ENCODE measurements around a stretch of chr10.

DNA sequence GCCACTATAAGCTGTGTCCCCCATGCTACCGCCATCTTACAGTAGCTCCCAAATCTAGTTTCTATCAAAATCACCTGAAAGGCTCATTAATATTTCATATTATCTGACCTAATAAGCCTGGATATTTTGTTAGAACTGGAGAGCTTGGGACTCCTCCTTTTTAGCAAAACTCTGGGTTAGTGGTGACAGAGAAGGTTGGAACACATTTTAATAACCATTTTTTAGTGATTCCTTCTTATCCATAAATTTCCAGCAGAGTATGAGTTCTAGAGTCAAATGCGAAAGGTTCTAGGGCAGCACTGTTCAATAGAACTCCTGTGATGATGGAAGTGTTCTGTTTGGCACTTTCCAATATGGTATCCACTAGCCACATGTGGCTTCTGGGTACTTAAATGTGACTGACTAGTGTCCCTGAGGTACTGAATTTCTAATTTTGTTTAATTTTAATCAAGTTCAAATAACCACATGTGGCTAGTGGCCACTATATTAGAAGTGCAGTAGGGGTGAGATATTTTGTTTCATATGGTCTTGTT lies 32.3 kb downstream of the STAMBPL1 start:
- PRO-cap, result unidirectional peak, plus-strand start at position 281 of the sequence

DNA sequence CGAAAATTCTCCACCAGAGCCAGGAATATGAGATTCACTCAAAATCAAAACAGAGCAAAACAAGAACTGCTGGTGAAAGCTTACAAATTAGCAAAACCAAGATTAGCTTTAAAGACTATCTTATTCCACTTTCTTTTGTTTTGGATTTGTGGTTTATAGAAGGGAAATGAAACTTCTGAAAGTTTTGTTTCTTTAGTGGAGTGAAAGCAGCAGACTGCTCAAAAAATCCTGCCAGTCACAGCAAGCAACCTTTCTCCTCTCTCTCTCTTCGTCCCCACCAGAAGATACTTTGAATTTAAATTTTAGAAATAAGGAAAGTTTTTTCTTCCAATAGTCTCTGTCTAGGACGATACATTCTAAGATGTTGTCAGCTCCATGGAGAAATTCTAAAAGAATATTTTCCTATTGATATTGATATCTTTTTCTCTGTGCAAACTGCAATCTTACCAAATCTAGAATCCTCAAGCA lies 7.7 kb downstream of the ACTA2 start:
- PRO-cap, result no peak

- PRO-cap, result no peak
Observed at GRCh38 chr10:88949804-88950445, 2.6 kb downstream of the ACTA2 start.

GRCh38 chr10:89122479-89123081 lies 84.5 kb downstream of the CH25H start:
- PRO-cap, result no peak

DNA sequence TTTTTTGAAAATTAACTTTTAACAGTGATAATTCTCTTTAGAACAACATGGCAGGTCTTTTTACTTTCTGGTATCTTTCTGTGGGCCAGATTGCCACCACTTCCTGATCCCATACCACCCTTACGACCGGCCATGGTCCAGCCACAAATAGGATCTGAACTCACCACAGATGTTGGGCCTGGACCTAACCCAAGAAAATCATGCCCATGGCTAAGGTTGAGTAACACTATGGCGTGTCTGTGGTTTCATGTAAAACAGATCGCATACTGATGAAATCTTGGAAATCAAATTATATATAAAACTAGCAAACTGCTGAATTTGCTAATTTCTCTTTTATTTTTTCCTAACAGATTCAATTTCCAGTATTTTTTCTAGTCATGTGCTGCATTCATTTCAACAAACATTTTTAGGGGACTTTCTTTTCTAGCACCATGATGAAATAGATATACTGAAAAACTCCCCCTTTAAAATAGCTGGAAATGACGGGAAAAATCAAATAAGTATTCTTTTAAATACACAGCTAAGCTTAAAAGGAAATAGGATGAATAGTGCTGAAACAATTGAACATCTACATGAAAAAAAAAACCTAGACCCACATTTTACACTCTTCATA lies 77.1 kb downstream of the CH25H start:
- PRO-cap, result no peak

- PRO-cap, result unidirectional peak, plus-strand start at chr10:89207816; bidirectional peak, plus-strand start at chr10:89207978, minus-strand start at chr10:89207926; bidirectional peak, plus-strand start at chr10:89208090, minus-strand start at chr10:89208040
Observed at GRCh38 chr10:89207680-89208853, 950 bp upstream of the CH25H start.

DNA sequence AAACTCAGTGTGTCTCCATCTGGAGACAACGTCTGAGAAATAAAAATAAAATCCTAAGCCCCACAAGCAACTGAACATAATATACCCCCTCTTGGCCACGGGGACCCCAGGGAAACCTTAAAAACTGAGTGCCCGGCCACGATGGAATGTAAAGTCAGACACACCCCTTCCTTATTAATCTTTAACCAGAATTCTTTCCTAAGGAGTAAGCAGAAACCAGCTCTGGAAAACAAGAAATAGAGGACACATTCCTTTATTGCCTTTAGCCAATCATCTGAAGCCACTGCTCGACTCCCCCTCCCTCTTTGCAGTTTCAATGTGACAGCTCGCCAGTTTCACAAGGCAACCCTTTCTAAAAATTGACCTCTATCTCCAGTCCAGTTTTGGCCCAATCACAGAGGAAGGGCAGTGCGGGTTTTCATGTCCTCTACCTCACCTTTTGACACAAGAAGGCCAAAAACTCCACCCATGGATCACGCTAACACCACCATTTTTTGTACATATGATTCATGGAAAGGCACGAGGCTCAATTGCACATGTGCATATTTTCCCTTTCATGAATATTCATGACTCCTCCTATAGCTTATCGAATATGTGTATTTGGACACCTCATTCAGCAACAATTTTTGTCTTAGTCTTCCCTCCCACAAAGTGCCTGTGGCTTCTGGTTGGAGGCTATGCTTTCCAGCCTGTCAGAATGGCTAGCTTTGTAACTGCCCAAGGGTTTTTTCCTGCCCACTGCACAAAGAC lies 24.3 kb downstream of the IFIT3 start:
- PRO-cap, result no peak

- PRO-cap, result no peak
Observed at GRCh38 chr10:89516084-89516802, 19.2 kb downstream of the SLC16A12 start.

GRCh38 chr10:89645420-89646322 lies 629 bp upstream of the PANK1 start:
- PRO-cap, result no peak

DNA sequence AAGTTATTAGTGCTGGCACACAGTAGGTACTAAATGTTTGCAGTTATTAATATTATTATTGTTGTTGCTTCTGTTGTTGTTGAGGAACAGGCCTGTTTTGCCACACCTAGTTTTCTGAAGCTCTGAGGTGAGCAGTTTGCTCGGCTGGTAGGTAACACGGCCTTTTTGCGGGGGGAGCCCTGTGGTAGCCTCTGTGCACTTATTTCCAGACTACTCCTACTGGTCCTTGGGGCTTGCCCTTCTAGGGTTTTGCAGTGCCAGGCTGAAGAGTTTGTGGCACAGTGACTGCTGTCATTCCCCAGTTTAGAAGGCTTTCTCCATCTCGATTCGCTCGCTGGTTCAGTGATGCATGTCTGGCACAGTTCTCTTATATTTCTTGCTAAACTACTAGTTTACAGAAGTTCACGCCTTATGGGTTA lies 656 bp downstream of the KIF20B start:
- PRO-cap, result no peak

DNA sequence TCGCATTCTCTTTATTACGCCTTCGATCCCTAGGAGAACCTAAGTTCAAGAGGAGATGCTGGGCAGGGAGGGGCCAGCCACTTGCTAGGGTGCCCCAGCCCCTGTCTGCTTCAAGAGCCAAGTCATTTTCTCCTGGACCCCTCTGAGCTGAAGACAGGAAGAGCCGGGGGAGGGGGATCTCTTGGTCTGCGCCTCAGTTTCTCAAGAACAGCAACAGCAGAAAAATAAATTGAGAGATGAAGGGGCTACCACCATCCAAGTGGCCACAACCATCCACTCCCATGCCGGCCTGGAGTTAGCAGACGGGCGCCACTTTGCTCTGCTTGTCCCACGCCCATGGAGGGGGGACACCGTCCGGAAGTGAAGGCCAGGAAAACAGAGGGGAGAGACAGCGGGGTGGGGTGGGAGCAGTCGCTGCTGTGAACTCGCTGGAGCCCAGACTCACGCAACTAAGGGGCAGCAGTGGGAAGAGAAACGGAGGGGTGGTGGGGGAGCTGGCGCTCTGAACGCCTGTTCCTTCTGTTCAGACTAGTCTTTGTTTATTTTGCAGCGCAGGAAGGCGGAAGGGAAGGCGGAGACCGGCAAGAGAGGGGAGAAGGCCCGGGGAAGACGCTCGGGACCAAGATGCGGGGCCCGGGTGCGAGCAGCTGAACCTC lies 135.4 kb downstream of the KIF20B start:
- PRO-cap, result bidirectional peak, plus-strand start at position 584 of the sequence, minus-strand start at position 521 of the sequence

DNA sequence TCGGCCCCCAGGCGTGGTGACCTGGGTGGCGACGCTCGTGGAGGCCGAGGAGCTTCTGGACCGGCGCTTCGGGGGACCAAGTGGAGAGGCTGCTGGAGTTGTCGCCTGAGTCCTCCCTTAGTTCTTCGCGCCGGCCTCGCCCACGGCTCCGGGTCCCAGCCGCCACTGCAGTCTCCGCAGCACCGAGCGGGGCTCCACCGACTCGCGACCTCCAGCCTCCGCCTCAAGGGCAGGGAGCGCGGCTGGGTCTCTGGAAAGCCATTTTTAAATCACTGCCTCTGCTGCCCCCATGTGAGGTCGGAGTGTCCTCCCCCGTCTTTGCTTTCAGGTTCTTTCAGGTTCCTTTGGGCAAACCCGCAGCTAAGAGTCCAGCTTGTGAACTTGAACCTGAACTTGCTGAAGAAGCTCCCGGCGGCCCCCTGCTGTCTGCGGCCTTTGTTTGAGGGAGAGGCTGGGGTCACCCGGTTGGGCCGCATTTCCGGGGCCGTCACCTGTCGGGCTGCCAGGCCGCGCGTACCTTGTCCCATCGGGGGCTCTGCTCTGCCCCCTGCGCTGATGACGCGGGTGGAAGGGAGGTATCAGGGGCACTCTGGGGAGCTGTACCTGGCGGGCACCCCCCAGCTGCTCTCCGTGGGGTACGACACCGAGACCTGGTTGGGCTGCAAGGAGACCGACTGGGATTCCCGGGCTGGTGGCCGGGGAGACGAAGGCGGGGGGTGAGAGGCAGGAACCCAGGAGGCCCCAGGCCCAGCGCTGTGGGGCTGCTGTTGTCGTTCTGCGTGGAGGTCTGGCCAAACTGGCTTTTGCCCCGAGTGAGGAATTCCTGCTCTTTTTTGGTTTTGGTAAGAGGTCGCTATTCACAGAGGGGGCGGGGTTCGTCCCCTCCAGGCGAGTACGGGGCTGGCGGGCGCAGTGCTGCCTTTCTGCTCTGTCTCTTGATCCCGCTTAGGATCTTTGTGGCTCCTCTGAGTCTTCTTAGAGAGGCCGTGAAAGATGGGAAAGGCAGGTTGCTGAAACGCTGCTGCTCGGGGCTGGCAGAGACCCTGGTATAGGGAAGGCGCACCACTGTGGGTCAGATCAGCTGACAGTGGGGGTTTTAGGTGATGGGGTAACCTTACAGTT lies 136.3 kb downstream of the KIF20B start:
- PRO-cap, result bidirectional peak, plus-strand start at position 475 of the sequence, minus-strand start at position 493 of the sequence

GRCh38 chr10:90960146-90961001 lies 39.5 kb upstream of the ANKRD1 start:
- PRO-cap, result no peak

DNA sequence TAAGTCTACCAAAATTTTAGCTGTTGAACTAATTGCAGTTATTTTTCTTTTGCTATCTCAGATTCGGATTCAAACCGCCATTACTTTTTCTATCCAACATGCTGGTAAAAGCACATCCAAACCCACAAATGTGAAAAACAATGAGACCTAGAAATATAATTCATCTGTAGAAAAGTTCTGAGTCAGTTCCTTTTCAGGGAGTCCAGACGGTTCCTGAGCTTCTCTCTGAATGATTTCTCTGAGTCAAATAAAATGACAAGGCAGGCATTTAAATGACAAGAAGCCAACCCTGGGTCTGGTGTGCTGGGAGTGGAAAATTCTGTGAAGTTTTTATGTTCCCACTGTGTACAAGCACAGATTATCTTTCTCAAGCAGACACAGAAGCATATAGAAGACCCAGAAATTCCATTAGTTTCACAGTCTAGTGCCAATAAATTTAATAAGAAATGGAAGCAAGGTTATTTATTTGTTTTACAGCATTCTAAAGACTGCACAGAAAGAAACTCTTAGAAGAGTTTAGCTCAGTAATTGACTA lies 96.3 kb upstream of the ANKRD1 start:
- PRO-cap, result no peak

DNA sequence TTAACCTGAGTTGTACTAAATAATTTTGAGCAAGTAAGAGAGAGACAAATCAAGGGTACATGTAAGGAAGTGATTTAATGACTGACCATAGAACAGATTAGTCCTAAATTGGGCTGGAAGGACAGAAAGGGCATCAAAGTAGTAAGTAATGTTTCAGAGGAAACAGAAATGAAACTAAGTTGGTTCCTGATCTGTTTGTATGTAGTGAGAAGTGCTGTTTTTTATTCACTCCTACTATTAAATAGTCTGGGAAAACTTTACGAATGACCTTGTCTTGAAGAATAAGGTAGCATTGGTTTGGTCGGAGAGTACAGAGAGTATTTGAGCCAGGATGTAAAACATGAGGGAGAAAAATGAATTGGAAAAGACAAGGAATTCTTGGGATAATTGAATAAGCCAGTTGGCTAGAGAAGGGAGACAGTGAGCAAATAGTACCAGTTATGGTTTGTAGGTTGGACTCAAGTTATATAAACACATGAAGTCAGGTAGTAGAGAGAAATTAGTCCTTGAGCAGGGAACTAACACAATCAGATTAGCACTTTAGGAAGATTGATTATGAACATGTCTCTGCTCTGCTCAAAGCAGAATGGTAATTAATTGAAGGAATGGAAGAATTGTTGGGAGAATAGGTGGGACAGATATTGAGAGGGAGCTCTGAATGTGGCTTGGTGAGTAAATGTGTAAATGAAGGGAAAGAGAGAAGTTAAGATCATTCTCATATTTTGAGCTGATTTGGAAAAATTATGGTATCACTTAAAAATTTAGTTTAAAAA lies 25.7 kb downstream of the PCGF5 start:
- PRO-cap, result no peak

- PRO-cap, result no peak
Observed at GRCh38 chr10:91349186-91349965, 60.8 kb upstream of the HECTD2 start.

DNA sequence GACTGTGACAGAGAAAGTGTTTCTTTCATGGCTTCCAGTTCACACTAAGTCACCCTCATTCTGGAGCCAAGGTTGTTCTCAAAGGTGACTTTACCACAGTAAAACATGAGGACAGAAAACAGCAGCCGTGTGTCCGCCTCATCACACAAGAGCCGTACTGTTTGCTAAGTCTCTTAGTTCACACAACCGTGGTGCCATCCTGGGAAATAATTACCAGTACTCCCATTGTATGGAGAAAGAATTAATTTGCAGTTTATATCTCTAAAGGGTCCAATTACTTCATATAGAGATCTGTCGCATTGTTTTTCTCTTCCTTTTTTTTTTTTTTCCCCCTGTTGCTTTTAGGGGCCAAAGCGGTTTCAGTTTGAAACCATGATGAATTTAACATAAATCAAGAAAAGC lies 75.6 kb downstream of the PPP1R3C start:
- PRO-cap, result no peak

DNA sequence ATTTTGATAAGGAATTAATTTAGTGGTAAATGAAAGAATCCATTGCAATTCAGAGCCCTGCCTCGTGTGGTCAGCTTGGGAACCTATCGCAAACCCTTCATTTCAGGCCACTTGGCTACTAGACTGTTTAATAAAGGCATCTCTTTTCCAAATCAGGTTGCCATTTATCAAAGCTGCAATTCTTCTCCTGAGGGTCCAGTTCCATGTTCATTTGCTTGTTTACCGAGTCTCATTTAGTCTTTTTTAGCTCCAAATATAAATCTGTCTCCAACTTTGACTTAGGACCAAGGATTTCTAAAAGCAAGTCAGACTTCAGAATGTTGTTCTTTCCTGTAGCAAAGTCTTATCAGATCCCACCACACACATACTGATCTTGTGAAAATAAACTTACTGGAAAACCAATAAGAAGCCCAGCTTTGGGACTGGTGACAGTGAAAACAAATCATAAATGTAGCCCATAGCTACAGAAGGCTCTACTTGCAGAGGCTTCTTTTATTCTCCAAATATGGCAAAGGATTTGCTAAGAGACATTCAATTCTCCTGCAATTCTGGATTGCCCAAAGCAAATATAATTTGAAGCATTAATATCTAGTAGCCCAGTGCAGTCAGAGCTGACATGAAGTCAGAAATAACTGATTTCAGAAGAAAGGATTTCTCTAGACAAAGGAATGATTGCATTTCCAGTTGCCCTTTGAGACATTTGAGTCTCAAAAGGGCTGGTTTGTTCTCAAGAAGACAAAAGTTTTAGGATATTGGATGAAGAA lies 28.1 kb downstream of the PPP1R3C start:
- PRO-cap, result no peak

- PRO-cap, result no peak
Observed at GRCh38 chr10:91631101-91631614, 1.7 kb downstream of the PPP1R3C start.

- PRO-cap, result no peak
Observed at GRCh38 chr10:91800834-91801289, 2.6 kb downstream of the TNKS2 start.